NT2/D1 (cell line): ENCODE measurements around a stretch of chr6.

- RRBS, 2 experiments, result 87 to 89% methylated on average over 4 of the region's 10 CpGs
Observed at GRCh38 chr6:127117219-127117602, 1.3 kb upstream of the RSPO3 start.

DNA sequence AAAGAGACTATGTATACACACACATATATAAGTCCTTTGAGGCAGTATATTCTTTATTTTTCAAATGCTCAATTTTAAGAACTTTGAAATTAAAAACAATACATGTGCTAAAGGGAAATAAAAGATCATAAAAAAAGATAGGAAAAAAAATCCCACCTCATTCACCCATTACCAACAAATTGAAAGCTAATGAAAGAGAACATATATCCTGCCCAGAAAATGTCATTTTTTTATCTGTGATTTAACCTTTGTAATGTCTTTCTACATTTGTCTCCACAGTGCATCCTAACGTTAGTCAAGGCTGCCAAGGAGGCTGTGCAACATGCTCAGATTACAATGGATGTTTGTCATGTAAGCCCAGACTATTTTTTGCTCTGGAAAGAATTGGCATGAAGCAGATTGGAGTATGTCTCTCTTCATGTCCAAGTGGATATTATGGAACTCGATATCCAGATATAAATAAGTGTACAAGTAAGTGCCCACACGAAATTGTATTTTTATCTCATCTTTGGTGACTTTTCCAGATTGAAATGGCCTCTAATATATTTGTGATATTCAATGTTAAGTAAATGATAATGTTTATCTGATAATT, 30.0 kb downstream of the RSPO3 start:
- RRBS, 2 experiments, result no CpG with 5 or more reads among the region's 3 CpGs

GRCh38 chr6:127267006-127268085, 682 bp downstream of the RNF146 start:
- RRBS, 2 experiments, result under 1 to 1% methylated on average over 16 of the region's 63 CpGs

DNA sequence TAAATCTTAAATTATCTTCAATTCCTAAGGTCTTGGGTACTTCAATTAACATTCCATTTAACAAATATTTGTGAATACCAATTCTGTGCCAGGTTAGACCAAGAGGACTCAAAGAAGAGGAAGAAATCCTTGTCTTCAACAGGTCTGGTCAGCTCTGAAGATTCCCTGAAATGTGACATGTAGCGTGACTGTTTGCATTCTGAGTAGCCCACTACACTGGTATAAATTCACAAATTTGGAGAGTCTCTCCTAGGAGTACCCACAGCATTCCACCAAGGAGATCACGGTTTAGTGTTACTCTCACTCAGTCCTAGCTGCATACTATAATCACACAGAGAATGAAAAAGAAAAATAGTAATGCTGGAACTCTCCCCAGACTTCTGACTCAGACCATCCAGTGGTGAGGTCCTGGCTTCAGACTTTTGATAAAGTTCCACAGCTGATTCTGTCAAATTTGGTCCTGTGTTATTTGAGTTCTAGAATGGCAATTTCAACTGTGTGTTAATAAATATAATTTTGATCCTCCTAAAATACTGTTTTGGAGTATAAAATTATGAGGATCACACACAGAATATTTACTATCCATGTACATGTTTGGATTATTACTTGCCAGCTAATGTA, 4.9 kb upstream of the KIAA0408 start:
- RRBS, 2 experiments, result no CpG with 5 or more reads among the region's 2 CpGs

GRCh38 chr6:128516522-128516951, 3.9 kb downstream of the PTPRK start:
- RRBS, 2 experiments, result no CpG with 5 or more reads among the region's 2 CpGs

GRCh38 chr6:128848247-128848872, 34.6 kb upstream of the LAMA2 start:
- RRBS, 2 experiments, result no CpG with 5 or more reads among the region's 6 CpGs

DNA sequence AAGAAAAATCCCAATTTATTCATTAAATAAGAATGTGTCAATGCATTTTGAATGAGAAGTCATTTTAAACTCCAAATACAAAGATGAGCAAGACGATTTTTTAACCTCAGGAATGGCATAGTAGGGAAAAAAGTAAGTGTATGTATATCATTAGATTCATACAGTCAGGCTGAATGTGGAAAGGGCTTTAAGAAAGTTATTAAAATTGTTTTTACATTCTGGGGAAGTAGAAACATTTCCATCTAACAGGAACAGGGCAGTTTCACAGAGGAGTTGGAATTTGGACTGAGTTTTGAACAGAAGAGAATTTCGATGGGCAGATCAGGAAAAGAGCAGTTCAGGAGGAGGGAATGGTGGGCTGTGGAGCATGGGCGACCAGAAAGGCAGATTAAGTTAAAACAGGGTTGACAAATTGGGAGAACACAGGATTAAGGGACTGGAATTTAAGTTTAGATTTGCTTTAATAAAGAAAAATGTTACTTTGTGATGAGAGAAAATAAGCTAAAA, 29.7 kb downstream of the LAMA2 start:
- RRBS, 2 experiments, result no CpG with 5 or more reads among the region's 3 CpGs

DNA sequence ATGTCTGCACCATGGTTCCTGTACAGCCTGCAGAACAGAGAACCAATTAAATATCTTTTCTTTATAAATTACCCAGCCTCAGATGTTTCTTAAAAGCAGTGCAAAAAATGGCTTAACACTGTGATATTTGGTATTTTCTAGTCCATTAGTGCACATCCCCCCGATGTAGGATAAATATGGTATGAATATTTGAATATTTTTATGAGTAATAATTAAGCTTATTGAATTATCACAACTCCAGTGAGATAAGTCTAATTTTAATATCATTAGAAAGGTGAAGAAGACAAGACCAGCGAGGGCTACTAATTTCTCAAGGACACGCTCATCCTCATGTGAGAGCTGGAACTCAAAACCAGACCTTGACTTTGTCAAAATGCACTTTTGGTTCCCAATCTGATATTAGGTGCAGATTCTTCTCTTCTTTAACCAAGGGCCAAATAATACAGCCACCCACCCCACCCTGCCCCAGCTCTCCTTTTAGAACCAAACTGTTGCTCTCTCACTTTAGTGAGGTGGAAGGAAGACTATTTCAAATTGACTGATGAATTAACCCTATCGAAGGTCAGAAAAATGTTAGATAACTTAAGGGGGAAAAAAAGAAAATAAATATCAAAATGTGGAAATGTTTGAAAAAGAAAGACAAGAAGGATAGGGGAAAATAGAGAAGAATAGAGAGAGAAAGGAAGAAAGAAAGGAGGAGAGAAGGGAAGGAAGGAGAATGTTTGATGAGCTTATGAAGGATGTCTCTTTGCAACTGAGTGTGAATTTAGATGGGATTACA, 66.1 kb downstream of the LAMA2 start:
- RRBS, 2 experiments, result no CpG with 5 or more reads among the region's 4 CpGs

GRCh38 chr6:128996019-128996580, 113.2 kb downstream of the LAMA2 start:
- RRBS, 2 experiments, result no CpG with 5 or more reads among the region's 6 CpGs

DNA sequence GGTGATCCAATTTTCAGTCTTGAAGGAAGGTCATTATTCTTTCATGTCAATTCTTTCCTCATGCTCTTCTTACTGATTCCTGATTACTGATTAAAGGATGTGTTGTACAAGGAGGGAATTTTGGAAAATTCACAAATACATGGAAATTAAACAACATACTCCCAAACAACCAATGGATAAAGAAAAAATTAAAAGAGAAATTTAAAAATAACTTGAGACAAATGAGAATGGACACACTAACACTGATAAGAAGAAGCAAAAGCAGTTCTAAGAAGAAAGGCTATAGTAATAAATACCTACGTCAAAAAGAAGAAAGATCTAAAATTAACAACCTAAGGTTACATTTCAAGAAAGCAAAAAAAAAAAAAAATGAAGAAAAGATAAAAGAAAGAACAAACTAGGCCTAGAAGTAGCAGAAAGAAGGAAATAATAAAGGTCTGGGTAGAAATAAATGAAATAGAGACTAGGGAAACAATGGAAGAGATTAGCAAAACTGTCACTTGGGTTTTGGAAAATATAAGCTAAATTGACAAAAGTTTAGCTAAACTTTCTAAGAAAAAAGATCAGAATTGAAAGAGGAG, 181.2 kb downstream of the LAMA2 start:
- RRBS, 2 experiments, result no CpG with 5 or more reads among the region's 1 CpG

GRCh38 chr6:129102561-129103187, 219.7 kb downstream of the LAMA2 start:
- RRBS, 2 experiments, result no CpG with 5 or more reads among the region's 4 CpGs

- RRBS, 2 experiments, result no CpG with 5 or more reads among the region's 6 CpGs
Observed at GRCh38 chr6:129246268-129246869, 363.4 kb downstream of the LAMA2 start.

- RRBS, 2 experiments, result no CpG with 5 or more reads among the region's 10 CpGs
Observed at GRCh38 chr6:129575170-129575643, 134.8 kb downstream of the ARHGAP18 start.

DNA sequence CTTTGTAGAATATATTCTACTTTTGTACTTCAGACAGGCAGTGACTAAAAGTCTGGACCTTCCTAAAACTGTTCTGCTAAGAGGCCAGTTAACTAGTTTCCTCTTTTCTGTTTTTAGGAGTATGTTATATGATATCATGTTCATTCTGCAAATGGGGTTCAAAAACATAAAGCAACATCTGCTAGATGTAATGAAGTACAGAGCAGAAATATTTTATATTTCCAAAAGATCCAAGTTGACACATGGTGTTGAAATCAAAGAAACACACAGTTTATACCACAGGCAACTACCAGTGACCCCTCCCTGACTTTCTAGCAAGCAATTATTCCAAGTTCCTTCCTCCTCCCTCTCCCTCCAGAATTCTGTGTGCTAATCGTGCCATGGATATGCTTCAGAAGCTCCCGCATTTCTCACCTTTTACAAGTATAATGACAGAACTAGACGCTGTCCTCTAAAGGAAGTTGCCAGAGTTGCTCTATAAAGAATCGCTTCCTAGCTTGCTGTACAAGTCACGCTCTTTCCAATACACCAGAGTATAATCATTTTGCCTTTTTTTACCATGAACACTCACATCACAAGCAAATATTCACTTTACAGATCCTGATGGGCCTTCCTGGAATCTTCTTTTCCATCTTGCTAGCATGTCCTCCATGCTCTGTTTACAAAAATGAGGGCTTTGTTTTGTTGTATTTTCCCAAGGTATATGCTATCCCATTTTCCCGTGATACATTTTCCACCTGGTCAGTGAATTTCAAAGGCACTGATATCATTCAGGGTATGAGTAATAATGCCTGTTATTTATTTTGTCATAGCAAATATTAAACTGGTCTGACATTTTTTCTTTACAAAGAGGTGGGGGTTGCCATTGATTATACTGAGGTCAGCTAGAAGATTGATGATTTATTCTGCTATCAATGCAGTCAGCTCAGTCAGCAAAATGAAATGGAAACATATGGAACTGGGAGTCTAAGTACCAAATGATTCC, 64.5 kb downstream of the ARHGAP18 start:
- RRBS, 2 experiments, result no CpG with 5 or more reads among the region's 6 CpGs

DNA sequence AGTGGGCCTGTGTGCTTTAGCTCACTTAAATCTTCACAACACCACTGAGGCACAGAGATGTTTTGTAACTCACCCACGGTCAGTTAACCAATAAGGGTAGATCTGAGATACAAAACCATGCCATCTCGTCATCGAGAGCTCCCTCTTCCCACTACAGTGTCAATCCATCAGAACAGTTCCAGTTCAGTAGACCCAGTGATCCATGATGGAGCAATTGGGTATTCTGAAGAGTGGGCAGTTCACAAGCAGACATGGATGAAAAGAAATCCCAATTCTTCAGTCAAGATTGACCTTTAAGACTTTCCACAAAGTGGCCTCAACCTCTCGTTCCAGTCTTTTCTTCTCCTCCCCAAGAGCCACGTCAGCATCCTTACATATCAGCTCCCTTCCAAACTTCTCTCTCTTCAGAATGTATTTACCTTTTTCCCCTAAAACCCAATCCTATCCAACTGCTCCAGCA, 22.1 kb downstream of the ARHGAP18 start:
- RRBS, 2 experiments, result no CpG with 5 or more reads among the region's 5 CpGs

- RRBS, 2 experiments, result no CpG with 5 or more reads among the region's 5 CpGs
Observed at GRCh38 chr6:129749538-129750208, 39.7 kb upstream of the ARHGAP18 start.

DNA sequence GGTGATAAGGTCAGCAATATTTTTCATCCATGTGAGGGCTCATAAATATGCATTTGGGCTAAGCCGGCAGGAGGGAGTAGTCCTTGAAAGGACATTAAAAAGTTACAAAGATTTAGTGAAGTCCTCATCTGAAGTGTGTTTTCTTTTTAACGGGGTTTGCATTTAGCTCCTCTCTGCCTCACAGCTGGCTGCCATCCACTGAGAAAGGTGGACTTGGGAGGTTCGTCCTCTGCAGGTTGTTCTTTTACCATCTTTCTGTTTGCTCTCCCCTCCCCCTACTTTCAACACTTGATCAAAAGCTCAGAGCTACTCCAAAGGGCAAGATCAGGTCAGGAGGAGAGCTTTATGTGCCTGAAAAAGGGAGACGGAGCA, 26.2 kb downstream of the SMLR1 start:
- RRBS, 2 experiments, result no CpG with 5 or more reads among the region's 4 CpGs

DNA sequence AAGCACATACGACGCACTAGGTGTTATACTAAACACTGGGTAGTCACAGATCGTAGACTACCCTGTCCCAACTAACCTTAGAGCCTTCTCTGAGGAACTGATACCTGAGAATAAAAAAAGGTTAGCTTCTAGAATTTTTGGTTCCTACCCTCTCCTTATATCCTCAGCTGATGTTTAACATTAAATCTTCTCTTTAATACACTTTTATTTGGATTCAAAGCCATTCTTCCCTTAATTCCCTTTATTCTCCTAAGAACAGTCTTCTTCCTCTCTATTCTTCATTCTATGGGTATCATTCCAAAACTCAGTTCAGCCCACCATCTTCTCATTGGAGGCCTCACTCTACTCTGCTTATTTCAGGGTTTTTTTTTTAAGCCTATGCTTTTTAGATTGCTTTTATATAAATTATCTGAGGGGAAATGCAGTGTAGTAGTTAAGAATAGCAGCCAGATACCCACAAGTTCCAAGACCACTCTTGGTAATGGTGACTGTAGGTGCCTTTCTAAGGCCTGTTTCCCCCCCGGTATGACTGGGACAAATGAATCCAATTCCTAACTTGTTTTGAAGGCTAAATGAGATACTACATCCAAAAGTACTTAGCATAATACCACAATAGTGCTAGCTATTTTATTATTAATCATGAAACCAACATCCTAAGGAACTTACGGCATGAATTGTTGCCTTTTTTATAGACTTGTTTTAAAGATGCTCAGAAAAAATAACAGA, 38.2 kb downstream of the EPB41L2 start:
- RRBS, 2 experiments, result no CpG with 5 or more reads among the region's 5 CpGs

- RRBS, 2 experiments, result no CpG with 5 or more reads among the region's 10 CpGs
Observed at GRCh38 chr6:131061004-131061484, 2.0 kb downstream of the EPB41L2 start.